Cerebral cortex (tissue), 2 donors: ENCODE results near the genes ALKBH8, POU2AF3, HOATZ, C11orf52, TEX12 and PLET1.

DNA sequence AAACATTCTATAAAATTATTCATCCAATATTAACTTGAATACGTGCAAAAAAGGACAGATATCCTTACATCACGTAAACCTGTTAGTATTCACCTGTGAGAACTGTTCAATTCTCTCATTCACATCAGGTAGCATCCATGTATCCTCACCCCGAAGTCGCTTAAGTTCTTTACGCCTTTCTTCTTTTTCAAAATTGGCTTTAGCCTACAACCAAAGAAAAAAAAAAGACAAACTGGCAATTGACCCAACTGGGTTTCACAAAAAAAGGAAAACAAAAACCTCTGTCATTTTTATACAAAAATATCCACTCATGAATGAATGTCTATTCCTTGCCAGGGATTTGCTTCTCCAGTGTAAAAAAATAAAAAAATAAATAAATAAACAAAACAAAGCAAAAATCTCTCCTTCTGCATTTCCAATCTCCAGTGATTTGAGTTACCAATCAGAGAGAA is 2.0 kb downstream of the CWF19L2 start:
- PRO-cap, 2 experiments = no peak in any of the 2 experiments

GRCh38 chr11:107564859-107566178 is at the start of gene ALKBH8:
TSS of gene ALKBH8 (minus strand) at chr11:107565735.
- PRO-cap, 2 experiments = peak in 1 of 2 experiments; most common plus-strand start chr11:107565451 (in 1); most common minus-strand start chr11:107565256 (in 1)

DNA sequence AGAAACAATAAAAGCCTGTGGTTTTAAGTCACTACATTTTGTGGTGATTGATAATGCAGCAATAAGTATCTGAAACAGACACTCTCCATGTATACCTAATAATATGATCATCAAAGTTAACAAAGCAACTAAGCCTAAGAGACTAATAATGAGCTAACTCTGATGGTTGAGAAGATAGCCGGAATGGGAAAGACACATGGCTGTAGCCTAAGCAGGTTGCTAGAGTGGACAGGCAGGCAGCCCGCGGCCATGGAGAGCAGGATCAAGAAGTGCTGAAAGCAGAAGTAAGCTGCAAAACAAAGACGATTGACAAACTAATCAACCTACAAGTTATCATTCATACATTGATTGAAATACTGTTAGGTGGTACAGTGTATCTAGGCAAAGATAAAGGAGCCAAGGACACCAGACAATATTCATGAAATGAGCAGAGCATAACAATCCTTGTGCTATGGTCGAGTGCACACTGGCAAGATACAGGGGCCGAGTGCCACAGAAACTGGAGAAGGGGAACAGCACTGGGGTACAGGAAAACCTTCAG is 29.3 kb downstream of the SLN start:
- PRO-cap, 2 experiments = no peak in any of the 2 experiments

DNA sequence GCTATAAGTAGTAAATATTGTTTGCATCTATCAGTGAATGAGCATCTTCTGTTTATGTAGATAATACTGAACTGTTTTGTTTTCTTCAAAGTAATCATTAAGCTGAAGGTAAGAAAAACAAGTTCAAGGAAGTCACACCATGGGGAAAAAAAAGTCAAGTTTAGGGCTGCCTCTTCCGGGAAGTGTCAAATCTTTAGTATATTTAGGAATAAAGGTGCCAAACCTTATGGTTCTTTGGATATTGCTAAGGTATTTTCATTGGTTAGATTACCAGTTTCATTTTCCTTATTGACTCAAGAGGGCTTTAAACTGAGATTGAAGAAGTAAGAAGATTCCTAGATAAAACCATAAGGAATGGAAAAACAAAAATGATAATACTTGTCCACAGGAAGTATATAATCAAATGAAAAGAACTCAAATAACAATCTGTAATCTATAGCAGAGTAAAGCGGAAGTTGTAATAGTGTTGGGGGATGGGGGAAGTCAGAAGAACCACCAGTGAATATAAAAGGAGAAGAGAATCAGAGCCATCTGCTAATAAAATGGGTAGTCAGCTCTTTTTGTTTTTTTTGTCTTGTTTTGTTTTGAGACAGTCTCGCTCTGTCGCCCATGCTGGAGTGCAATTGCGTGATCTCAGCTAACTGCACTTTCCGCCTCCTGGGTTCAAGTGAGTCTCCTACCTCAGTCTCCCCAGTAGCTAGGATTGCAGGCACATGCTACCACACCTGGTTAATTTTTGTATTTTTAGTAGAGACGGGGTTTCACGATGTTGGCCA is 2.2 kb downstream of the ATM start:
- PRO-cap, 2 experiments = no peak in any of the 2 experiments

- PRO-cap, 2 experiments = no peak in any of the 2 experiments
Observed at GRCh38 chr11:108567831-108568619, 25.5 kb downstream of the EXPH5 start.

GRCh38 chr11:108857434-108857777 is 192.5 kb downstream of the DDX10 start:
- PRO-cap, 2 experiments = no peak in any of the 2 experiments

- PRO-cap, 2 experiments = no peak in any of the 2 experiments
Observed at GRCh38 chr11:108934847-108935407, 270.1 kb downstream of the DDX10 start.

GRCh38 chr11:110100758-110101366 is 7.7 kb downstream of the ZC3H12C start:
- PRO-cap, 2 experiments = no peak in any of the 2 experiments

GRCh38 chr11:110431004-110431218 is 1.2 kb downstream of the FDX1 start:
- PRO-cap, 2 experiments = no peak in any of the 2 experiments

- PRO-cap, 2 experiments = peak in 1 of 2 experiments; most common plus-strand start chr11:111298924 (in 1); most common minus-strand start chr11:111299223 (in 1)
Observed at GRCh38 chr11:111298430-111299492, at the start of gene POU2AF3. TSS of gene POU2AF3 (plus strand) at chr11:111298546.

DNA sequence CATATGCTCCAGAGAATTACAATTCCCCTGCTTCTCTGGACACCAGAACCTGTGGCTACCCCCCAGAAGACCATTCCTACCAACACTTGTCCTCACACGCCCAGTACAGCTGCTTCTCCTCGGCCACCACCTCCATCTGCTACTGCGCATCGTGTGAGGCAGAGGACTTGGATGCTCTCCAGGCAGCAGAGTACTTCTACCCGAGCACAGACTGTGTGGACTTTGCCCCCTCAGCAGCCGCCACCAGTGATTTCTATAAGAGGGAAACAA is 9.7 kb downstream of the POU2AF3 start:
- PRO-cap, 2 experiments = no peak in any of the 2 experiments

GRCh38 chr11:111514549-111515150 is at the start of gene HOATZ:
TSS of gene HOATZ (plus strand) at chr11:111514778.
- PRO-cap, 2 experiments = no peak in any of the 2 experiments

DNA sequence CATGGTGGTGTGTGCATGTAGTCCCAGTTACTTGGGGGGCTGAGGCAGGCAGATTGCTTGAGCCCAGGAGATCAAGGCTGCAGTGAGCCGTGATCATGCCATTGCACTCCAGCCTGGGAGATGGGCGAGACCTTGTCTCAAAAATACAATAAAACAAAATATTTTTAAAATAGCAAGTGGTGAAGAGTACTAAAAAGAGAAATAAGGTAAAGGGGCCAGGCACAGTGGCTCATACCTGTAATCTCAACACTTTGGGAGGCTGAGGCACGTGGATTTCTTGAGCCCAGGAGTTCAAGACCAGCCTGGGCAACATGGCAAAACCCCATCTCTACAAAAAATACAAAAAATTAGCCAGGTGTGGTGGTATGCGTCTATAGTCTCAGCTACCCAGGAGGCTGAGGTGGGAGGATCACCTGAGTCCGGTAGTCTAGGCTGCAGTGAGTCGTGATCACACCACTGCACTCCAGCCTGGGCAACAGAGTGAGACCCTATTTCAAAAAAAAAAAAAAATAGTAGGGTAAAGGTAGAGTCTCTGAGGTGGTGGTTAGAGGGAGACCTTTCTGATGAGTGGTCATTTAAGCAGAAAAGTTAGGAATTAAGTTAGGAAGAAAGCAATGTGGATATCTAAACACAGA is 60.6 kb downstream of the SIK2 start:
- PRO-cap, 2 experiments = no peak in any of the 2 experiments

GRCh38 chr11:111814333-111815170 is 48.4 kb upstream of the PPP2R1B start:
- PRO-cap, 2 experiments = peak in 1 of 2 experiments; most common minus-strand start chr11:111814639 (in 1)

- PRO-cap, 2 experiments = no peak in any of the 2 experiments
Observed at GRCh38 chr11:111918307-111919260, at the start of gene C11orf52. TSS of gene C11orf52 (plus strand) at chr11:111918913.

GRCh38 chr11:111944000-111944634 is 7.0 kb downstream of the DIXDC1 start:
- PRO-cap, 2 experiments = peak in 1 of 2 experiments; most common minus-strand start chr11:111944352 (in 1)

GRCh38 chr11:112167154-112167531 is at the start of gene TEX12:
TSS of gene TEX12 (plus strand) at chr11:112167372.
- PRO-cap, 2 experiments = no peak in any of the 2 experiments

- PRO-cap, 2 experiments = no peak in any of the 2 experiments
Observed at GRCh38 chr11:112260690-112261083, at the start of gene PLET1. TSS of gene PLET1 (minus strand) at chr11:112260860.

GRCh38 chr11:112777157-112777935 is 183.9 kb upstream of the NCAM1 start:
- PRO-cap, 2 experiments = peak in 1 of 2 experiments; most common plus-strand start chr11:112777715 (in 1)

GRCh38 chr11:113056801-113057534 is 95.7 kb downstream of the NCAM1 start:
- PRO-cap, 2 experiments = no peak in any of the 2 experiments